HL-60 (cell line): ENCODE results near the gene C10orf143.

- RRBS = no CpG with 5 or more reads among the region's 9 CpGs
Measured at GRCh38 chr10:126950249-126951196, 45.3 kb downstream of the DOCK1 start.

- RRBS = no CpG with 5 or more reads among the region's 3 CpGs
Measured at GRCh38 chr10:127109613-127109950, 86.8 kb downstream of the INSYN2A start.

DNA sequence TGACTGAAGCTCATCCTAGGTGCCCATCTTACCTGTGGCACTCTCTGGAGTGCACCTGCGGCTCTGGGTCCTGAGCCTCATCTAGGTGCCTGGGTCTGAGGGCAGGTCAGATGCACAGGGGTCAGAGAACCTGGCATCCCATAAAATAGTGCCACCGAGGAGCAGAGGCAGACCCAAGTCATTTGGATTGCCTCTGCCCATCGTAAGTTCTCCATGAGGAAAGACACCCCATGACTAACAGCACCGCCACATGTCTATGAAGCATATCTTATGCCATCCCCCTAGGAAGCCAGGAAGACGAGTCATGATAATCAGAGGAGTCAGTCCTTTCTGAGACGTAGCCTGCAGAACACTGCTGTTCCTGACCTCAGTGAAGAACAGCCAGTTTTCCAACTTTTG is 51.3 kb downstream of the INSYN2A start:
- RRBS = no CpG with 5 or more reads among the region's 6 CpGs

- RRBS = no CpG with 5 or more reads among the region's 7 CpGs
Measured at GRCh38 chr10:127163448-127163929, 32.9 kb downstream of the INSYN2A start.

- RRBS = no CpG with 5 or more reads among the region's 1 CpG
Measured at GRCh38 chr10:127323707-127324024, 127.3 kb upstream of the INSYN2A start.

GRCh38 chr10:127977380-127978019 is 70.6 kb downstream of the PTPRE start:
- RRBS = no CpG with 5 or more reads among the region's 12 CpGs

DNA sequence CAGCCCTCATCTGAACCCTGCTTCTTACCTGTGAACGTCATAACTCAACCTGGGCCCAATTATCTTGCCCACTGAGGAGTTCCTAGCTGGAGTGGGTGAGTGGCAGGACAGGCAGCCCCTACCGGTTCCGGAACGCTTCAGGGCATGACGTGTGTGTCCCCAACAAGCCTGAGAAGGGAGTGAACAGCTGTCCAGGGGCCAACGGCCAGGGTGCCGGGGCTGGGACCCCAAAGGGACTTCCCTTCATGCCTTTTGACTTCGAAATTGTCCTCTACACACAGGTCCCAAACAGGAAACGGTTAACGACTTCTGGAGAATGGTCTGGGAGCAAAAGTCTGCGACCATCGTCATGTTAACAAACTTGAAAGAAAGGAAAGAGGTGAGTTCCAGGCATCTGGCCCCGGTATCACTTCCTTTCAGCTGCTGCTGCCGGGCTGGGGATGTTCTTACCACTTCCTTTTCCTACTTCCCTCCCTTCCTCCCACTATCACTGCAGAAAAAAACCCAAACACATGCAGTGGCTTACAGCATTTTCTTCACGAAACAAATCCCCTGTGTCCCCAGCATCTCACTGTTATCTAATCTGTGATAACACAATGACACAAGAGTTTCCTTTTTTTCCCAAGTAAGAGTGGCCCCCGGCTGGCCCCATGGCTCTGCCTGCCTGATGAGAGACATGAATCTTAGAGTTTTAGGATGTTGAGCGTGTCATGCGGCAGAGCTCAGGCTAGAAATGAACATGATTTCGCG is 63.2 kb downstream of the MKI67 start:
- RRBS = no CpG with 5 or more reads among the region's 20 CpGs

GRCh38 chr10:128070736-128071067 is 55.5 kb downstream of the MKI67 start:
- RRBS = 88% methylated on average over 4 of the region's 10 CpGs

DNA sequence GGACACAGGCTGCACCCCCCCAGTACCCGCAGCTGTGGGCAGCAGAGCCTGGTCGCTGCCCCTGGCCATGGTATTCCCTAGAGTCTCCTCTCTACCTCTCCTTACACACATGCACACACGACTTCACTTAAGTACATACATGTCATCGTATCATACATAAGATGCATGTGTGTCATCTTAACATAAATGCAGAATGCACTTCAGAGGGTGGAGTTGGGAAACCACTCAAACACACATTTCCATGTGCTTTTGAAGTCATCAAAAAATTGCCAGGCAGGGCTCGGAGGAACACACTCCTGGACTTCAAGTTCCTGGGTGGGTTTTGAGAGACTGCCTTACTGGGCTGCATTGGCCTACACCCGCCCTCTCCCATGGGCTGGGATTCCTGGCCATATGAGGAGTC is 48.4 kb downstream of the MKI67 start:
- RRBS = no CpG with 5 or more reads among the region's 6 CpGs

DNA sequence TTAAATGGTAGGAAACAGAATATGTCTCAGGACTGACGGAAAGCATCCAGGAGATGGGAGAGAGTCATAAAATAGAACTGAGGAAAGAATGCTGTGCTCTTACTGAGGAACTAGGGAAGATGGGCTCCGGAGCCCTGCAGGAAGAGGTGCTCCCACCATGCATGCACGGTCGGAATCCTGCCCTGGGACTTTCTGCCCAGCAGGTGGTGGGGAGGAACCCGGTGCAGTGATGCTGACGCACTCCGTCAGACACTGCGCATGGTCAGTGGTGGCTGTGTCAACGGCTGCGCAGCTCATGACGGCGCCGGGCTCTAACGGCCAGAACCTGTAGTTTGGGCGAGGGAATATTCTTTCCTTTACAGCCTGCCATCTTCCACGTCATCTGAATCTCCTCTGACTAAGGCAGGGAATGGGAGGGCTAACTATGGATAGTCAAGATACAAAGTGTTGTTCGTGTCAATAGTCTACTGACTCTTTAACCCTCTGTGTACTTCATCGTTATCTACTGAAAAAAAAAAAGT is 189.2 kb upstream of the MGMT start:
- RRBS = 94% methylated on average over 9 of the region's 18 CpGs

- RRBS = 100% methylated on average over 2 of the region's 19 CpGs
Measured at GRCh38 chr10:129605927-129606550, 139.0 kb downstream of the MGMT start.

DNA sequence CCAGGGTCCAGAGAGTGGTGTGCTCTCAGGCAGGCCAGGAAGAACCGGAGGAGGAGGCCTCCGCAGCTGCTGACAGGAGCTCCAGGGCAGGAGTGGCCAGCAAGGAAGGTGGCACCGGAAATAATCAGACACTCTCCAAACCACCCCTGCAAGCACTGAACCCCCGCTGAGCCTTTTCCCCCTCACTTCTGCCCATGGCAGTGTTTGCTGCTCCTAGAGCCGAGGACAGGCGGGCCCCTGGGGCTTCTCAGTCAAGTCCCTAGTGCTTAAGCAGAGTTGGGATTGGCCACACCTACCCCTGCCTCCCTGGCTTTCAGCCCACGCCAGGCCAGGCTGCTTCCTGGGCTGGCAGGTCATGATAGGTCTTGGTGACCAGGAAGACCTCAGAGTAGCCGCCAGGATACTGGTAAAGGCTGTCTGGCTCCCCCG is 242.8 kb downstream of the MGMT start:
- RRBS = 97% methylated on average over 3 of the region's 9 CpGs

GRCh38 chr10:129777577-129777987 is 186.5 kb downstream of the EBF3 start:
- RRBS = no CpG with 5 or more reads among the region's 19 CpGs

GRCh38 chr10:129946353-129946771 is 17.7 kb downstream of the EBF3 start:
- RRBS = no CpG with 5 or more reads among the region's 11 CpGs

GRCh38 chr10:129958572-129959251 is 5.4 kb downstream of the EBF3 start:
- RRBS = 46% methylated on average over 23 of the region's 73 CpGs

- RRBS = no CpG with 5 or more reads among the region's 6 CpGs
Measured at GRCh38 chr10:130021342-130021792, 57.3 kb upstream of the EBF3 start.

DNA sequence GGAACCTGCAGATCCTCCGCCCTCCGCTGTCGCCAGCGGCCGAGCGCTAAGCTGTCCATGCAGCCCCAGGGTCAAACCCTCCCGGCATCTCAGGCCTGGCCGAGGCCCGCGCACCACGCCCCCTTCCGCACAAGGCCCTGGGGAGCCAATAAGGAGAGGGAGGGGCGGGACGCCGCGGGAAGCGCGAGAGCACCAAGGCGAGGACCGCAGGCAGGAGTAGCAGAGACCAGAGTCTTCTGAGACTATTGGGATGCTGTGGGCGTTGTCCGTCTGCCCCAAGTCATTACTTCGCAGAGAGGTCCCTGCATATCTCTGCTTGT is at the start of gene C10orf143:
Gene C10orf143, minus strand, starts transcription at position 117 of the 320 bp plus-strand sequence.
- RRBS = 4% methylated on average over 4 of the region's 23 CpGs

DNA sequence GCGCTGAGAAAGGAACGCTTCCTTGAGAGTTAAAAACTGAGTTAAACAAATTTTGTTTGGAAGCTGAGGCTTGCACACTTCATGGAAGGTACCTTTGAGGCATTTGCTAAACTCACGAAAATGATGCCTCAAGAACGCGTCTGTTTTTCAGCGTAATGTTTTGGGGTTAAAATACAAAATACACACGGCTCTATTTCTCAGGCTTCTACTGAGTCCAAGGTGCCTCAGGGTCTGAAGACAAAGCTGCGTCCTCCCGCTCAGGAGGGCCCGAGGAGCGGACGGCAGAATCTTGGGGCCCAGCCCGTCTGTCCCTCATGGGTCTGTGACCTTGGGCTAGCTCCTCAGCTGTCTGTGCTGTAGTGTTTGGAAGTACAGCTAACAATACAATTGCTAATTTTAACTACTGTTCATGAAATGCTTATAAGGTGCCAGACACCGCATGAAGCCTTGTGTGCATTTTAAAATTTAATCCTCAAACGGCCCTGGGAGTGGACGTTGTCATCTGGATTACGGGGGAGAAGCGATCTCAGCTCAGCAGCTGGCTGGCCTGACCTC is 357.2 kb downstream of the GLRX3 start:
- RRBS = no CpG with 5 or more reads among the region's 18 CpGs

- RRBS = no CpG with 5 or more reads among the region's 5 CpGs
Measured at GRCh38 chr10:131385351-131385772, 73.8 kb upstream of the TCERG1L start.

DNA sequence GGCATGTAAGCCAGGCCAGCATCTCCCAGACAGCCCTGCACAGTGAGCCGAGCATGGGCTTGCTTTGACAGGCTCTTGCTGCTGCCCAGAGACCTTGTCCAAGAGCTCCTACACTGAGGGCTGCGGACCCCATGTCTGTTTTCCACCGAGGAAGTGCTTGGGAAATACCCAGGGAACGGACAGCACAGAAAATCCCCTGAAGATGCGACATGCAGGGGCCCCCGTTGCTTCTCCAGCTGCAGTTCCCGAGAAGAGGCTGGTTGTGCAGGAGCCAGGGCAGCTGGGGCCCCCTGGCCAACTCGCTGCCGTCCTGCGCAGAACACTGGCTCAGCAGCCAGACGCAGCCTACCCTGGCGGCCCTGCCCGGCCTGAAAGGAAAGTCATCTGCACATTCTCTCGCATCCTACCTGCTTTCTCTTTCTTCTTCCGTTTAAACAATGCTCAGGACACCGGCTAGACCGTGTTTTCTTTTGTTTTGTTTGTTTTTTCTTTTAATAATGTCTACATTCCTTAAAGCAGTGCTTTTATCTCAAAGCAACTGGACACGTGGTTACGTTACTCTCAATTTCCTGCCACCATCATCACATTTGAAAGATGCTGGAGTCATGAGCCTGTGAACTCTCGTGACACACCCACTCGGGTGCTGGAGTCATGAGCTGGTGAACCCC is 156.9 kb upstream of the PPP2R2D start:
- RRBS = 54% methylated on average over 4 of the region's 21 CpGs